Neuron (in vitro differentiated cells): ENCODE data around the genes TAF1B, CYS1 and ODC1.

GRCh38 chr2:9843106-9844279, at the start of gene TAF1B:
TAF1B (plus strand) TSS chr2:9843474.
- PRO-cap = bidirectional peak, plus-strand start at chr2:9843494, minus-strand start at chr2:9843252; bidirectional peak, plus-strand start at chr2:9843588, minus-strand start at chr2:9843586

- PRO-cap = no peak
Measured at GRCh38 chr2:9976035-9976478, 24.6 kb downstream of the GRHL1 start.

DNA sequence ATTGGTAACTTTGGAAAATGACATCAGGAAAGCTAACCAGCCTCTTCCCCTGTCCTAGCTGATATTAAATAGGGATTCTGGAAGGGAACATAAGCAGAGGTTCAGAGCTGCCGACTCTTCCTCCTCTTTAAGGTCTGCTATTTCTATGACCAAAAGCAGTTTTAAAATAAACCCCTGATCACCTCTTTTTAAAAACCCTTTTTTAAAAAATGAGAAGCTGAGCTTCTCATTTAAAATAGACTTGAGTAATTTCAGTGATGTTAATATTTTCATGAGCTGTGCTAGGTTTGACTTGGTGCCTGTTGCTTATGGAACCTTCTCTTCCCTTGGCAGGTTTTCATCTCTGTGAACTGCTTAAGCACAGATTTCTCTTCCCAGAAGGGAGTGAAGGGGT, 34.3 kb downstream of the GRHL1 start:
- PRO-cap = no peak

DNA sequence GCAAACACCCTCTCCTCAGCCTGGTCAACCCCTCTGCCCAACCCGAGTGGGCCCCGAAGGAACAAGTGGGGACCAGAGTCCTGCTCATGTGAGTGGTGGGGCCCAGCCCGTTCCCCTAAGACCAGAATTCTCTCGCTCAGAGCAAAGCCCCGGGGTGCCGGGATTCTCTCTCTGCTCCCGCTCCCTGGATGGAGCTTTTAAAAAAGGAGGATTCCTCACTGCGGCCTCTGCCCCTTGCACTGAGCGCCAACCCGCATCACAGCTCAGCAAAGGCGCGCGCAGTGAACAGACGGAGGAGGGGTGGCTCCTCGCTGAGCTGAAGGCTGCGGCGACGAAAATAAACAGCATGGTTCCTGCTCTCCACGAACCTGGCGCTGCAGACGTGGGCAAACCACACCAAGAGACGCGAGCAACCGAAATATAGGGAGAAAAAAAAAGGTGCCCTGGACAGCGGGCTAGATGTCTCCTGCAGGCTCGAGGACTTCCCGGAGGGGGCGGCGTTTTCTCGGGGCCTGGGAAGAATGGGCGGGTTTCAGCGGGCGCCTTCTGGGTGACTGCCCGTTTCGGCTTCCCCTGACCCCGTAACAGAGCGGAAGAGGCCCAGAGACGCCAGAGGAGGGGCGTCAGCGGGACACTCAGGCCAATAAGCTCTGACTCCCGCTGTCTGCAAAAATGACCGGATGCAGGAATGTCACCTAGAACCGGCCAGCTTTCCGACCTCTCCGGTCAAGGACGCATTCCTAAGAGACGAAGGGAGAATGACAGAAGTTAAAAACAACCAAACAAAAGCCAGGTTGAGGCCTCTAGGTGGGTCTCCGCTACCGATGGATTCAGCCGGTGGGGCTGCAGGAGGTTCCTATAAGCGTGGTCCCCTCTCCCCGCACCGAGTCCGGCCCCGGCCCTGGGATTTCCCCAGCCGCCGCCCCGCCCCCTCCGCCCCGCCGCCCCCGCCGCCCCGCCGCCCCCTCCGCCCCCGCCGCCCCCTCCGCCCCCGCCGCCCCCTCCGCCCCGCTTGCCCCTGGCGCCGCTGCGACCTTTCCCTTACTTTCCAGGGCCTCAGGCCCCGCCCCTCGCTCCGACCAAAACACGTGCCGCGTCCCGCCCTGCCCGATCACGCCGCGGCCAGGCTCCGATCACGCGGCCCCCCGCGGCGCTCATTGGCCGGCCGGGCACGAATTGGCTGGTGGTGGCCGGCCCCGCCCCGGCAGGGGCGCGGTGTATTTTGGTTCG, 670 bp upstream of the KLF11 start:
- PRO-cap = bidirectional peak, plus-strand start at position 603 of the sequence, minus-strand start at position 586 of the sequence; bidirectional peak, plus-strand start outside the sequence, minus-strand start at position 1,067 of the sequence

DNA sequence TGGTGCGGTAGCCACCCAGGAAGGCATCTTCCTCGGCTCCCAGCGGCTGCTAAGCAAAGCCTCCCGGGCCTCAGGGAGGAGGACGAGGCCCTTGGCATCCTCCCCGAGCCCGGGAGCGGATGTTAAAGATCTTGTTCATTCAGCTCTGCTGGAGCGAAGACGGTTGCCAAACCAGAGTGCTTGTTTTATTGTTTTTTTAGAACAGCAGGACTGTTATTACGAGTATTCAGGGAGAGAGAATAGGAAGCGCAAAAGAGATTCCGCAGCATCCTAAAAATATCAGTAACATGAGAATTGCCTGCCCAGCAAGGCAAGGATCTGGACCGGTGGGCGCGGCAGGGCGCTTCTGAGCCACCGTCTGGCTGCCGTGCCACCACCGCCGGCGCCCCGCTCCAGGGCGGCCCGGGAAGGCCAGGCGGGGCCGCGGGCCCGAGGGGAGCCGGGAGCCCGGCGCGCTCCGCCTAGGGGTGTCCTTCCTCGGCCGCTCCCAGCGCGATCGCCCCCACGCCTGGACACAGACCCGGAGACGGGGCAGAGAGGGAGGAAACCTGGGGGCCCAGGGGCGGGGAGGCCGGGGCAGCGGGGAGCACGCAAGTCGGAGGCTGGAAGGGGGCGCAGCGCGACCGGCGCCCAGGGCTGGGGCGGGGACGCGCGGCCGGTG, 883 bp downstream of the CYS1 start:
- PRO-cap = no peak

DNA sequence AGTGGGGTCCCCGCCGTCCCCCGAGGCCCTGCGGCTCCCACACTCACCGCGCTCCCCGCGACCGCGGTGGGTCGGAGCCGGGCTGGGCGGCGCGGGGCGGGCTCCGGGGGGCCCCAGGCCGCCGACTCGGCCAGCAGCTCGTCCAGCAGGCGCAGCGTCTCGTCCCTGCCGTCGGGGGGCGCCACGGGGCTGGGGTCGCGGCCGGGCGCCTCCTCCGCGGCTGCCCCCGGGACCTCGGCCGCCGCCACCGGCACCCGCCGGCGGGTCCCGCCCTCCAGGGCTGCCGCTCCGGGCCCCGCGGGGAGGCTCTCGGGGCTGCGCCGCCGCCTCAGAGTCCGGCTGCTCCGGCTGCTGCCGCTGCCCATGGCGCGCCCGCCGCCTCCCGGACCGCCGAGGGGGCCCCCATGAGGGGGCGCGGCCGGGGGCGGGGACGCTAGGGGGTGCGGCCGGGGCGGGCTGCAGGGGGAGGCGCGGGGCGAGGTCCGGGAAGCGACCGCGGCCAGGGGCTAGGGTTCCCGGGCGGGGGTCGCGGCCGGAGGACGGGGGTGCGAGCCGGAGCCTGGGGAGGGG, at the start of gene CYS1:
TSS of gene CYS1 (minus strand) at position 553 of the 570 bp plus-strand sequence.
- PRO-cap = no peak

DNA sequence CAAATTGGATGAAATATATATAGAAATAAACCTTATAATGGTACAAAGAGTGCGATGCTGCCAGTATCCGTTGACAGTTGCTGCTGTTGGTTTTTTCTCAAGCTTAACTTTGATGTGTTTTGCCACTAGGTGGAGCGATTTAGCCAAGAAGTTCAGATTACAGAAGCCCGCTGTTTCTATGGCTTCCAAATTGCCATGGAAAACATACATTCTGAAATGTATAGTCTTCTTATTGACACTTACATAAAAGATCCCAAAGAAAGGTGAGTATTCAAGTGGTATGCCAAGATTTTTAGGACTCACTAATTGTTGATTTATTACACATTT, 2.0 kb downstream of the RRM2 start:
- PRO-cap = no peak

DNA sequence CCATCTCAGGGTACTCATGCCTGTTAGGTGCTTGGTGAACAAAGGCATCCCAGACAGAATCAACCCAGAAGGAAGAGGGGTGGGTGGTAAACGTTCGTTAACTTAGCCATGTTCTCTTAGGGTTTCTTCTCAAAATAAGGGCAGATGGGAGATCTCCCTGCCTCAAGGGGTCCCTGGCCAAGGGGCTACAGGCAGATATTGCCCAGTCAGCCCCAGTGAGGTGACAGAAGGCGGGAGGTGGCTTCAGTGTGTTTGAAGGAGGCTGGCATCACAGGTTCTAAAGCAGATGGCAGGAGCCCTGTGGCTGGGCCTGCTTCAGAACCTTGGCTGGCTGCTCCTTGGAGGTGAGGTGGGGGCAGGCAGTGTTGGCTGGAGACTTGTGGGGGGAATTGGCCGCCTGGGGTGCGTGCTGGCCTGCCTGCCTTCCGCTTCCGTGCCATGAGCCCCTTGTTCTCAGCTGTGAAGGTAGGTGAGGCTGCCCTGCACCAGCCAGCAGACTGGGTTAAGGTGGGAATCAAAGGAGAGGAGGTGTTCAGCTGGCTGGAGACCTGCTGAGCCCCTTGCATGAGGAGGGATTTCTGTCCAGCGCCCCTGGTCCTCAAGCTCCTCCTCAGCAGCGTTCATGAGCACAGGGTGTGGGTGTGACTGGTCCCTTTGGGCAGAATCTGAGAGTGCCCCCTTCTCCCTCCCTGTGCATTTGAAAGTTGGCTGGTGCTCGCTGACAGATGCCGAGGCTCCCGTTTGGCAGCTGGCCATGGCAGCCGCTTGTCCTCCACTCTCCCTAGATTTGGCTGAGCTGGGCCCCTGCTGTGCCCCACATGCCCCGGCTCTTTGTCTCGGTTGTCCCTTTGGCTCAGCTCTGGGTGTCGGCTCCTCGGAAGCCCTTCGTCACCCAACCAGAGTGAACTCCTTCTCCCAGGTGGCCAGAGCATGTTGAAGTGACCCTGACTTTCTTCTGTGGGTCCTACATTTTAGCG, 23.7 kb downstream of the HPCAL1 start:
- PRO-cap = no peak

DNA sequence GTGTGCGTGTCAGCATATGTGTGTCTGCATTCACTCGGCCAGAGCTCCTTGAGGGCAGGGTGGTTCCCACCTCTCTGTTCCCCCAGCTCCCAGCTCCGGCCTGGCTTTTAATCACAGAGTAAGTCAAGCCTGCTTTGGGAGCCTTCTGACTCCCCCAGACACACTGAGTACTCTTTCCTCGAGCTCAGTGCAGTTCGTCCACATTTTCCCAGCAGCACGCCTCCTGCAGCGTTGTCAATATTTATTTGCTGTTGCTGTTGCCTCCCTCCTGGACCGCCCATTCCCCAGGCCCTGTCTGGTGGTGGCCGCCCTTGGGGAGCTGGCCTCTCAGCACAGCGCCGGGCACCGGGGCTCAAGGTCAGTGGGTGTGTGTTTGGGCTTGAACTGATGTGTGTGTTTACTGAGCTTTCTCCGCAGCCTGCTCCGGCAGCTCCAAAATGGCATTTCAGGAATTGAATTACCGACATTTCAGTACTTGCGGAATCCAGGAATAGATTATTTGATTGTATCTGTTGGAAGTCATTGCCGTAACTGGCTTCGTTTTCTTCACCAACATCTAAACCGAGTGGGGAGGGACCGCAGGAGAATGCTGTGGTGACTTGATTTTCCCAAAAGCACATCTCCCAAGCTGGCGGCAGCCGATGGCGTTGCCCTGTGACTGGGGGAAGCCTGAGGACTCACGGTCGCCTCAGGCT, 65.8 kb downstream of the HPCAL1 start:
- PRO-cap = no peak

DNA sequence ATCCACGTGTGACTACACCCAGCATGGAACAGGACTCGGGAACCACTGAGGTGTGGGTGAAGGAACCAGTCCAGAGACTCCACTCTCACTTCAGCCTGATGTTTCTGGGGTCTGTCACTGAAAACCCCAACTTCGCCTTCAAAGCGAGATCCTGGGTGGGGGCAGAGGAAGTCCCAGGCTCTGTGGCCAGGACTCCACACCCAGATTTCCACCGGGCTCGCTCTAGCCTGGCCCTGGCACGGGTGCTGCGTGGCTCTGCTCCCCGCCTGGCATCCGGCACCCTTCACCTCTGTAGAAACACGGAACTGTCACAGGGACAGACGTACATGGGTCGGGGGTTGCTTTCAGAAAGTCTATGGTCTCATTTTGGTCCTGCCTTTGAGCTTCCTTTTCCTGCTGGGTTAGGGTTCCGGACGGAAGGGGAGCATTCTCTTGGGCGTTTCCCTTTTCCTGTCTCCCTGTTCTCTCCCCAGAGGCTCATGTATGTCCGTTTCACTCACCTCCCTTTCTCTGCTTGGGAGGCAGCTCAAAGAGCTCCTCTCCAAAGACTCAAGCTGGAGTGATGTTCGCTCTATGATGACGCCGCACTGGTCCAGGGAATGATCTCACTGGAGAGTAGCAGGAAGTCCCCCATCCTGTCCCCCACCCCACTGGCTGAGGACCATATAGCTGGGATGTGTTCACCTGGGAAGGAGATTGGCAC, 41.5 kb downstream of the ODC1 start:
- PRO-cap = no peak

- PRO-cap = no peak
Measured at GRCh38 chr2:10410233-10410726, 37.8 kb downstream of the ODC1 start.

GRCh38 chr2:10439899-10441083, 7.8 kb downstream of the ODC1 start:
- PRO-cap = no peak

DNA sequence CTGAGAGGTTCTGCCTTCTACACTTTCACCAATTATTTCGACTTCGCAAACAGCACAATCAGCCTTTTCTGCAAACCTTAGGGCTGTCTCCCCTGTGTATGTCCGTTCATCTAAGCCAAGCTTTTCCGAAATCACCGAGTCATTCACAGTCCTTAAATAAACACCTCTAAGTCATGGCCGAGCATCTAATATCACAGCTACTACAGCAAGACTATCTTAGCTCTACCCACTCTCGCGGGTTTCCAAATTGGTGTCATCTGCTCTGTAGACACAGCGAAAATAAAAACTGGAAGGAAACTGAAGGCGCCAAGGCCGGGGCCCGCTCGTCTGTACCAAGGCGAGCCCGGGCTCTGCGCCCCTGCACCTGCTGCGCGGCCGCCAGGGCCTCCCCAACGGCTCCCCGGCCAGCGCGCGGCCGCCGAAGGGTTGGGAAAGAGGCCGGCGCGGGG, 705 bp downstream of the ODC1 start:
- PRO-cap = no peak

GRCh38 chr2:10447847-10448964, at the start of gene ODC1:
ODC1 (minus strand) TSS chr2:10448327.
- PRO-cap = bidirectional peak, plus-strand start at chr2:10448282, minus-strand start at chr2:10448327; bidirectional peak, plus-strand start at chr2:10448672, minus-strand start at chr2:10448656

DNA sequence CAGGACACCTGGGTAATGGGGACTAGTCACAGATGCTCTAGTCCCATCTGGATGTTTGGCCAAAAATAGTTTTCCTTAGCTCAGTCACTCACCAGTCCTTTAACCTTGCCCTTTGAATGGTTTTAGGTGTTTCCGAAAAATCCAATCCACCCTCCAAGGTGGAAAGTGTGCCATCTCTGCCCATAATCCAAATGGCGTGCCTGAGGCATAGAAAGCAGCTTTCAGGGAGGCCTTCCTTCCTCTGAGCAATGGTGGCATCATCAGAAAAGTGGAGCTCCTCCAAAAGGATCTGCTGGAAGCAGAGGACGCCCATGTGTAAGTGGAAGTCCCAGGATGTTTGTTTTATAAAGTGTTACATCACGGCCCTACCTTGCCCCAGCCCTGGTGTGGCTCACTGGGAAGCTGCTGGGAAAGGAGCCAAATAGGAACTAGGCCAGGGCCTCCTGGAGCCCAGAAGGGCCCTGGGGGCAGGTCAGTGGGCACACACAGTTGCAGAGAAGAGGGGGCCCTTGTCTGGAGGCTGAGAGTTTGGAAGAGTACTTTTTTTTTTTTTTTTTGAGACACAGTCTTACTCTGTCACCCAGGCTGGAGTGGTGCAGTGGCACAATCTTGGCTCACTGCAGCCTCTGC, 4.1 kb upstream of the ODC1 start:
- PRO-cap = no peak

- PRO-cap = no peak
Measured at GRCh38 chr2:10490601-10491305, 42.6 kb upstream of the ODC1 start.

DNA sequence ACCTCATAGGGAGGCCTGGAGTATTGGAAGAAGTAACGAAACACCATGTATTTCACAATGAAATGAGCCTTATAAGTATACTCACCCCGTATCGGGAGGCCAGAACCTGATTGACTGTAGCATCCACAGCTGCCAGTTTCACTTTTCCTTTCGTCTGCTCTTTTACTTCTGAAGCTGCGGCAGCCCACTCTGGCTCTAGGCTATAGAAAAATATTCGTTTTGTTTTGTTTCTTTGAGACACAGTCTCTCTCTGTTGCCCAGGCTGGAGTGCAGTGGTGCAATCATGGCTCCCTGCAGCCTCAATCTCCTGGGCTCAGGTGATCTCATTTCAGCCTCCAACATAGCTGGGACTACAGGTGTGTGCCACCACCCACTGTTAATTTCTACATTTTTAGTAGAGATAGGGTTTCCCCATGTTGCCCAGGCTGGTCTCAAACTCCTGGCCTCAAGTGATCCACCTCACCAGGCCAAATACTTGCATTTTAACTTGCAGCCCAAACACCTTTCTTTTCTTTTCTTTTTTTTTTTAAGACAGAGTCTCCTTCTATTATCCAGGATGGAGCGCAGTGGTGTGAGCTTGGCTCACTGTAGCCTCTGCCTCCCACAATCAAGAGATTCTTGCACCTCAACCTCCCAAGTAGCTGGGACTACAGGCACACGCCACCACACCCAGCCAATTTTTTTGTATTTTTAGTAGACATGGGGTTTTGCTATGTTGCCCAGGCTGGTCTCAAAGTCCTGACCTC, 21.8 kb downstream of the PDIA6 start:
- PRO-cap = no peak

GRCh38 chr2:10810037-10810551, 2.5 kb downstream of the PDIA6 start:
- PRO-cap = no peak

- PRO-cap = no peak
Measured at GRCh38 chr2:10826220-10826570, 13.6 kb upstream of the PDIA6 start.

DNA sequence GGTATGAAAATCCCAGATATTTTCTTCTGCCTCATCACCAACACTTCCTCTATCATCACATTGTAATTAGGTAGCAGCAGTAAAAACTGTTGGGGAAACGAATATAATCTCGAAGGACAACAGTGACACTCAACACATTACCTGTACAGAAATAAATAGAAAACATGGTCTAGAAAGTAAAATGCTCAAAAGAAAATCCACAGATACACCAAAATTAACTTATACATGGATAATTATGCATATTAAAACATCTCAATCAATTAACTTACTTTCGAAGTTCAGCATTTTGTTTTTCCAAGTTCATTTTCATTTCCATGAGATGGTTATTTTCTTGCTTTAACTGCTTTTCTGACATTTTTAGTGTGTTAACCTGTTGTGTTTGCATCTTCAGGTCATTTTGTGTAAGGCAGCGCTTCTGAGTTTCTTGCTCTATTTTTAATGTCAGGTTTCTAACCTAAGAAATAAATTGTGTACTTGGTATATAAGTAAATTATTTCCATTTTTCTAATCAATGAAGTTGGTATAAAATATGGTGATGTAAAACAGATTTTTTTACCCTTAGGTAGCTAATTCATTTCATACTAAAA, 52.3 kb downstream of the SLC66A3 start:
- PRO-cap = no peak